ENCODE results near the gene RASAL2.

- PRO-cap, 3 experiments = no peak in any of the 3 experiments
- RAMPAGE, long total RNA = no peak
Measured at GRCh38 chr1:173970286-173970938, 51.7 kb downstream of the RC3H1 start.

DNA sequence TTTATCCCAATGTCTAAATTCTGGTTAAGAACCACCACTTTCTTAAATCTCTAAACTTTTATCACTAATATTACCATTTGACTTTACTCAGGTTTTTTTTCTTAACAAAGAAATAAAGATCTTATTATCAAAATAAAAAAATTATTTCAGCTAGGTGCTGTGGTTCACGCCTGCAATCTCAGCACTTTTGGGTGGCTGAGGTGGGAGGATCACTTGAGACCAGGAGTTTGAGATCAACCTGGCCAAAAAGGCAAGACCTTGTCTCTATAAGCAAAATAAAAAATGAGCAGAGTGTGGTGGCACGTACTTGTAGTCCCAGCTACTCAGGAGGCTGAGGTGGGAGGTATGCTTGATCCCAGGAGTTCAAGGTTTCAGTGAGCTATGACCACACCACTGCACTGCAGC lies 23.5 kb downstream of the RC3H1 start:
- PRO-cap, 3 experiments = no peak in any of the 3 experiments
- RAMPAGE, long total RNA = no peak

DNA sequence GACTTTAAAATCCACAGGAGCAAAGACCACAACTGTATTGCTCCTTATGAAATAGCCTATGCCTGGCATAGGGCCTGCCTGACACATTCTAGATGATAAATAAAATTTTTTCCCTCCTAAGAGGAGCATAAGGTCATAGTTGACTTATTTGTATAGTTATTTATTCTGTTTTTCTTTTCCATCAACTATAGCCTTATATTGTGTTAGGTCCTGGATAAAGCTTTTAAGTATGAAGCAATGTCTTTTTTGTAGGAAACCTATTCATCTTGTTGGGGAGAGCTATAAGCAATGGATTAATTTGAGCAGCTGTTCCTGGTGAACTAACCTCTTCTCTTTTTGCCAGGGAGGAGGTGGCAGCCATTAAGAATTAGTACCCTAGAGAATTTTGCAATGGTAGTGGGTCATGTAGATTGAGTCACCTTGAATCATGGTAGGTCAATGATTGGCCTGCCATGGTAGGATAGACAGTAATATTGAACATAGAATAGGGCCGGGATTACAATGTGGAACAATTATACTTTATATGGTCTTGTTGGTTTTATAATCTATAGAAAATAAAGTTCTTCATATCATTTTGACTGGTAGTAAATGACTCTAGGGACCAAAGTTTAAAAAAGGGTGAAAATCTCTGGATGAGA lies 47.3 kb upstream of the GPR52 start:
- PRO-cap, 3 experiments = no peak in any of the 3 experiments
- RAMPAGE, long total RNA = no peak

- PRO-cap, 3 experiments = no peak in any of the 3 experiments
- RAMPAGE, long total RNA = no peak
Measured at GRCh38 chr1:174680593-174681067, 232.9 kb downstream of the GPR52 start.

- PRO-cap, 3 experiments = no peak in any of the 3 experiments
- RAMPAGE, long total RNA = no peak
Measured at GRCh38 chr1:174817439-174818327, 182.1 kb upstream of the CACYBP start.

DNA sequence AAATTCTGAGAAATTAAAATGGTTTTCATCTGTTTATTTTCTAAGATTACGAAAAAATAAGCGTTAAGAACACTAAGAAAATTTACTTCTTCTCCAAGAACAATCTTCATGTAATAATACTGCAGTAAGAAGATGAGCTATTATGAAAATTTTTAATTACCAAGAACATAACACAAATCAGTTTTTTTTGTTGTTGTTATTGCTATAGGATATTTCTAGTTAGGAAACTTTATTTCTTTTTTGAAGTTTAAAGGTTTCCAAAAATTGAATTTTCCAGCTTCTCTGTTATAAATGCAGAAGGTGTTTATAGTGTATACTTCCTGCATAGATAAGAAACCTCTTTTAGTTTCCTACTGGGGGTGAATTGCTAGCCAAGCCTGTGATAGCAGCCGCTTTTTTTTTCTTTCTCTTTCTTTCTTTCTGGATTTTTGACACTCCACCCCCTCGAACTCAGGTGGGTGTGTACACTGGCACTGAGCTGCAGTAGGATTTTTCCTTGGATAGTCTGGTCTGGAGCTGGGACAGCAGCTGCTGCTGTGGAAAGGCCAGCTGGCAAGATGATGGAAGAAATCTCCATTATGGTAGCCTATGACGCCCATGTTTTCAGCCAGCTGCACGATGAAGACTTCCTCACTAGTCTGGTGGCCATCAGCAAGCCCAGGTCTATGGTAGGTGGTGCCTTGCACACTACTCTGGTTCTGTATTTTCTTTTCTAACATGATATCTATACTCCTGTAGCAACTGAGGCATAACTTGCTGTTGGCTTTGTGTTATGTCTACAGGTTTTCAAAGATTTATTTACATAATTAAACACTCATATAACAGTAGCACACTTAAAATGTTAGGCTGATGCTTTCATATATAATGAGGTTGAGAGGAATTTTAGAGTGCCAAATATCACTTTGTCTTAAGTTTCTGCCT lies 122.5 kb upstream of the CACYBP start:
- PRO-cap, 3 experiments = no peak in any of the 3 experiments
- RAMPAGE, long total RNA = no peak

DNA sequence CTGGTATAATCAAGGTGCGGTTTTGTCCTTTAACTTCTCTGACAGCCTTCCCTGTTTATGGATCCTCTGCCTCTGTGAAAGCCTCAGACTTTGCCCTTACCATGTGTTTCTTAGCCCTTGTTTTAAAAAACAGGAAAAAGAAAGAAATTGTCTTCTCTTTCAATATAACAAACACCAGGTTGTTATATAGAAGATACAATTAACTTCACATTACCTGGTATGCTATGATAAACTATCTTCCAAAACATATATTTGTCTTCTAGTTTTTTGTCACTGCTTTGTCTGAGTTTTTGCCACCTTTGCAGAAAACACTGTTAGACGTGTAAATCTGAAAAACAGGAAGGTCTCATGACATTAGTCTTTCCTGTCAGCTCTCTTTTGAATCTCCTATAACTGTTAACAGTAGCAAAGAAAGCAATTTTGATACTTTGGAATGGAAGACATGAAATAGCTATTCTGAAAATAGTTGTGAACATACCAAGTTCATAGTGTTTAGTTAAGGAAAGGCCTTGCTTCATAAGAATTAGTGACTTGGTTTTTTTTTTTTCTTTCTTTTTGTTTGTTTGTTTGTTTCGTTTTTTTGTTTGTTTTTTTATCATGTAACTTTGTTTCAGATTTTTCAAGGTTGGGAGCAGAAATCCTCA lies 31.7 kb upstream of the CACYBP start:
- PRO-cap, 3 experiments = no peak in any of the 3 experiments
- RAMPAGE, long total RNA = no peak

- PRO-cap, 3 experiments = no peak in any of the 3 experiments
- RAMPAGE, long total RNA = no peak
Measured at GRCh38 chr1:175011189-175011873, 11.6 kb downstream of the CACYBP start.

- PRO-cap, 3 experiments = no peak in any of the 3 experiments
- RAMPAGE, long total RNA = no peak
Measured at GRCh38 chr1:175221790-175222224, 29.2 kb upstream of the KIAA0040 start.

- PRO-cap, 3 experiments = no peak in any of the 3 experiments
- RAMPAGE, long total RNA = no peak
Measured at GRCh38 chr1:175840779-175841161, 97.4 kb upstream of the TNR start.

- PRO-cap, 3 experiments = no peak in any of the 3 experiments
- RAMPAGE, long total RNA = no peak
Measured at GRCh38 chr1:176007102-176007447, 200.0 kb downstream of the COP1 start.

- PRO-cap, 3 experiments = no peak in any of the 3 experiments
- RAMPAGE, long total RNA = no peak
Measured at GRCh38 chr1:176040122-176040890, 166.8 kb downstream of the COP1 start.

- PRO-cap, 3 experiments = no peak in any of the 3 experiments
- RAMPAGE, long total RNA = no peak
Measured at GRCh38 chr1:176066158-176066624, 140.9 kb downstream of the COP1 start.

- PRO-cap, 3 experiments = no peak in any of the 3 experiments
- RAMPAGE, long total RNA = no peak
Measured at GRCh38 chr1:176515073-176515895, 52.3 kb downstream of the PAPPA2 start.

- PRO-cap, 3 experiments = no peak in any of the 3 experiments
- RAMPAGE, long total RNA = no peak
Measured at GRCh38 chr1:176692623-176693086, 229.7 kb downstream of the PAPPA2 start.

DNA sequence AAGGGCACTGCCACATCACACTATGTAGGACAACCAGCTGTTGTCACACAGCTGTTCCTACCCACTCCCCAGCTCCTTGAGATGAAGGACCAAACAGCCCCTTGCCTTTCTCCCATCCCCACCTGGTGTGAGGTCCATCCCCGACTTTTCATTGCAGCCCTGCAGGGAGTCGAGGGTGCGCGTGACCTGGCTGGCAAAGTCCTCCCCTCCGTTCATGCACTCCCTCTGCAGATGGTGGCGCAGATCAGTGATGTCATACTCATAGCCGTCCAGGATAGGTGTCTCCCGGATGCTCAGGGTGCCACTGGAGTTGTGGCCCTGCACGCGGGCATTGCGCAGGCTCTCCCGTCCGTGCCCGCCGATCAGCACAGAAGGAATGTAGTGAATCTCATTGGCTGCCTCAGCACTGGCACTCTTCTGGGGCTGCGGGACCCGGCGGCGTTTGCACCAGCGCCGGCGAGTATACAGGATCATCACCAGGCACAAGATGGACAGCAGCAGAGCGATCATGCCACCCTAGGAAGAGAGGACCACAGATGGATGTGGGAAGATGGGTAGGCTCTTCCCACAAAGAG lies 132.1 kb downstream of the ASTN1 start:
- PRO-cap, 3 experiments = no peak in any of the 3 experiments
- RAMPAGE, long total RNA = no peak

DNA sequence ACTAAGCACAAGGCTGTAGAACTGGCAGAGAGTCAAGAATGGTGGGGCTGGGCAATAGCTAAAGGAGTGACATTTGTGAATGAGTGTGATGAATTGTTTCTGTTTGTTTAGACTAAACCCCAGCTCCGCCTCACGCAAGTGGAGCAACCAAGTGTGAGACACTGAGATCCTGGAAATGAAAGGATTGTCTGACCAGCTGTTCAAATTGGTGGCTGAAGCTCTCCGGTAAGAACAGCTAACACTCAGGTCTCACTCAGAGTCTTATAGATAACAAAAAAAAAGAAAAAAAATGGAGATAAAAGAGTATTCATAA lies 38.7 kb downstream of the BRINP2 start:
- PRO-cap, 3 experiments = no peak in any of the 3 experiments
- RAMPAGE, long total RNA = no peak

- PRO-cap, 3 experiments = peak in 3 of 3 experiments; most common plus-strand start chr1:178093751 (in 1); most common minus-strand start chr1:178093586 (in 1)
- RAMPAGE, long total RNA = no peak
Measured at GRCh38 chr1:178093502-178094152, at the start of gene RASAL2. RASAL2 (plus strand) TSS chr1:178094104.

- PRO-cap, 3 experiments = no peak in any of the 3 experiments
- RAMPAGE, long total RNA = no peak
Measured at GRCh38 chr1:178283316-178283980, 189.5 kb downstream of the RASAL2 start.

DNA sequence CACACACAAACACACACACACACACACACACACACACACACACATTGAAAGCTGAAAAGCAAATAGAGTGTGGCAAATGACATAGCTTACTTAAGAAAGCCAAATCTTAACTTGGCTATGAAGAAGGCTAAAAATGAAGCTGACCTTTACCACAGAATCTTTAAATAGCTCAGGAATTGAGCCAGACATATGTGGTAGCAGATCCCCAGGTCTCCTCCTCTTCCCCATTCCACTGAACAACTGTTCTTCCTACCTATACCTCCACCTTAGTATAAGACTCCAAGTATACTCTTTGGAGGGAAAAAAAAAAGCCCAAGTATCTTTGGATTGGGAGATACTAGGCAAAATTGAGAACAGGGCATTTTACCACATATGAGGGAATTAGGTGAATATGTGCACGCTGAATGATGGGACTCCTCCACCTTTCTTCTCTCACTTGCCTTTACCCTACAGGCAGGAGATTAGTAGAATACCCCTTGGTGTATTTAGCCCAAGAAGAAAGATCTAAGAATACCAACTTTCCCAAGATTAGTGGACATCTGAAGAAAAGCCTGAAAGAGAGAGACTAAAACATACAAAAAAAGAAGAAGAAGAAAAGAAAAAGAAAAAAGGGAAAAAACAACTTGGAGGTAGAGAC lies 185.4 kb downstream of the CLEC20A start:
- PRO-cap, 3 experiments = no peak in any of the 3 experiments
- RAMPAGE, long total RNA = no peak

Measured in cerebellum (tissue), 5 donors.